Metastatic Liver Carcinoma in the Adrenal Gland (tissue), 2 donors: Measurements from ENCODE around the genes DAD1 and OR6J1.

GRCh38 chr14:22521451-22522460 is 67.3 kb downstream of the DAD1 start:
- PRO-cap, 2 experiments: no peak in any of the 2 experiments

DNA sequence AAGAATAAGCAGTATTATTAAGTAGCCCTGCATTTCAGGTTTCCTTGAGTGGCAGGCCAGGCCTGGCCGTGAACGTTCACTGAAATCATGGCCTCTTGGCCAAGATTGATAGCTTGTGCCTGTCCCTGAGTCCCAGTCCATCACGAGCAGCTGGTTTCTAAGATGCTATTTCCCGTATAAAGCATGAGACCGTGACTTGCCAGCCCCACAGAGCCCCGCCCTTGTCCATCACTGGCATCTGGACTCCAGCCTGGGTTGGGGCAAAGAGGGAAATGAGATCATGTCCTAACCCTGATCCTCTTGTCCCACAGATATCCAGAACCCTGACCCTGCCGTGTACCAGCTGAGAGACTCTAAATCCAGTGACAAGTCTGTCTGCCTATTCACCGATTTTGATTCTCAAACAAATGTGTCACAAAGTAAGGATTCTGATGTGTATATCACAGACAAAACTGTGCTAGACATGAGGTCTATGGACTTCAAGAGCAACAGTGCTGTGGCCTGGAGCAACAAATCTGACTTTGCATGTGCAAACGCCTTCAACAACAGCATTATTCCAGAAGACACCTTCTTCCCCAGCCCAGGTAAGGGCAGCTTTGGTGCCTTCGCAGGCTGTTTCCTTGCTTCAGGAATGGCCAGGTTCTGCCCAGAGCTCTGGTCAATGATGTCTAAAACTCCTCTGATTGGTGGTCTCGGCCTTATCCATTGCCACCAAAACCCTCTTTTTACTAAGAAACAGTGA is 41.7 kb downstream of the DAD1 start:
- PRO-cap, 2 experiments: no peak in any of the 2 experiments

DNA sequence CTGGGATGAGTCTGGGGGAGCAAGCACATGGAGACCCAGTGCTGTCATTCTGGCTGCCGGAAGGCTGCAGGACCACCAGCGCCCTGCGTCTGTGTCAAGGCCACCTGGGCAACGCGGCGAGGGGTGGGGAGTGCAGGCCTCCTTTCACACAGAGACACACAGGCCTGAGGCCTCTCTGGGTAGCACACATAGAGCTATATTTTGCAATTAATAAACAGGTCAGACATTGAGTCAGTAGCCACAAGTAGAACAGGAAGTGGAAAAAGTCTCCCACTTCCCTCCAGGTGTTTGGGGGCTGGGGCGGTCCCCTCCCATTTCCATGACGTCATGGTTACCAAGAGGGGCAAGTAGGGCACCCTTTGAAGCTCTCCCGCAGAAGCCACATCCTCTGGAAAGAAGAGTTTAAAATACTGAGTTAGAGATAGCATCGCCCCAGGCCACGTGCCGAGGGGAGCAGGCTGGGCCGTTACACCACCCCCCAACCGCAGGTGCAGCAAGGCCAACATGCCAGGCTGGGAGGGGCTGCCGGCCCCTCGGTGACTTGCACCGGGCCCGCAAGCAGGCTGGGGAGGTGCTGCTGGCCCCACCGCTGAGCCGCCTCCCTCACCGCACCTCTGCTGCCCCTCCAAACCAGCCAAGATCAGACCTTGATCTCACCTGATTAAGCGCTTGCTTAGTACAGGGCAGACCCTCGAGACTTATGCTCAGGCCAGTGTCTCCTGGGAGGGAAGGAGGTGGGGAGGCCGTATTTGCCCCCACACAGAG is 32.7 kb downstream of the DAD1 start:
- PRO-cap, 2 experiments: no peak in any of the 2 experiments

GRCh38 chr14:22588773-22589455 is at the start of gene DAD1:
Gene DAD1, minus strand, starts transcription at chr14:22589224.
- PRO-cap, 2 experiments: peak in 2 of 2 experiments; most common minus-strand start chr14:22589224 (in 2)

GRCh38 chr14:22597739-22598057 is 402 bp upstream of the ABHD4 start:
- PRO-cap, 2 experiments: no peak in any of the 2 experiments

GRCh38 chr14:22644144-22644550 is at the start of gene OR6J1:
Gene OR6J1, minus strand, starts transcription at chr14:22644352.
- PRO-cap, 2 experiments: no peak in any of the 2 experiments

DNA sequence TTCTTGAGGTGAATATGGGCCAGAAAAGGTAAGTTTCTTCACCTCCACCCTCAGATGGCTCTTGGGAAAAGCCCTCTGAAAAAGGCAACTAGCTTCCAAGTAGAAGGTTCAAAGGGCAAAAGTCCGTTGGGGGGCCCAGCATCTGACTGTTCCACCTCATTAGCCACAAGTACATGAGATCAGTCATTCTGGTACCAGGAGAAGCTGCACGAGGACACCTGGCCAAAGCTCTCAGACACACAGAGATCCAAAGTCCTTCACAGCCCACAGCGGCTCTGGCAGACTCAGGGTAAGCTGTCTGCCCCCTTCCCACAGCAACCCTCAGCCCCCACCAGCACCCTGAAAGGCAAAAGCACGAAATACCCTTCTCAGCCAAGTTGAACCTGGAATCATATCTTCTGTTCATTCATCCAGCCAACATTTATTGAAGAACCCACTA is 19.1 kb downstream of the SLC7A7 start:
- PRO-cap, 2 experiments: no peak in any of the 2 experiments

DNA sequence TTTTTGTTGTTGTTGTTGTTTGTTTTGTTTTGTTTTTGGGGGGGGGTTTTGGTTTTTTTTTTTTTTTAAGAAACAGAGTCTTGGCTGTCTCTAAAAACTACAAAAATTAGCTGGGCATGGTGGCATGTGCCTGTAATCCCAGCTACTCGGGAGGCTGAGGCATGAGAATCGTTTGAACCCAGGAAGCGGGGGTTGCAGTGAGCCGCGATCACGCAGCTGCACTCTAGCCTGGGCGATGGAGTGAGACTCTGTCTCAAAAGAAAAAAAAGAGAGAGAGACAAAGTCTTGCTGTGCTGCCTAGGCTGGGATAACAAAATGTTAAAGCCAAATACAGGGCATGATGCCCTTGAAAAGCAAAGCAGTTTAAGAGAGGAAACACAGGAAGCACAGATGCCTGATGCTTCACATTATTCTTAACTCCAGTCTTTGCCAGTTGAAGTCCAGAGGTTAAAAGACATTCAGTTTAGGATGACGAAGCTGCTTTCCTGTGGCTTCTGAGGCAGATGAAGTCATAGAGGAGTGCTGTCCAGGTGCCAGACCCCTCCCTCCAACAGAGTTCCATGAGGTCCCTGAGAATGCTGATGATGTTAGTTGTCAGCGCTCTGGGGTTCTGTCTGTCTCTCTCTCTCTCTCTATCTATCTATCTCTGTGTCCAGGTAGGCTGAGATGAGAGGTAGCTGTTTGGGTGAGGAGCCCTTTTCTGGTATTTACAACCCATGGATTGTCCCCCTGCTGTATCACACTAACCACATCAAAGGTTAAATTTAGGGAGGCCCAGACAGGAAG is 4.9 kb upstream of the MRPL52 start:
- PRO-cap, 2 experiments: no peak in any of the 2 experiments

GRCh38 chr14:22844552-22844783 is 8.1 kb downstream of the MMP14 start:
- PRO-cap, 2 experiments: no peak in any of the 2 experiments

DNA sequence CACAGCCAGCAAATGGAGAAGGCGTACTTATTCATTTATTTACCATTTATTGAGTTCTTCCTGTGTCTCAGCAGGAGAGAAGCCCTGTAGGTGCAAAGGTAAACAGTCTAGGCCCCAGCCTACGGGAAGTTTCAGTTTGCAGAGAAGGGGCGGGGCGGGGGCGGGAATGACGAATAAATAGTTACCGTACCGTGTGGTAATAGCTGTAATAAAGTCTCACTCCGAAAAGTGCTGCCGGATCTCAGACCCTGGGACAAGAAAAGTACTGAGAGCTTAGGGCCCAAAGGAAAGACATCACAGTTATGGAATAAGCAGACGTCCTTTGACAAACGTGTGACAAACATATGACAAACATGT is 355 bp upstream of the LRP10 start:
- PRO-cap, 2 experiments: no peak in any of the 2 experiments

DNA sequence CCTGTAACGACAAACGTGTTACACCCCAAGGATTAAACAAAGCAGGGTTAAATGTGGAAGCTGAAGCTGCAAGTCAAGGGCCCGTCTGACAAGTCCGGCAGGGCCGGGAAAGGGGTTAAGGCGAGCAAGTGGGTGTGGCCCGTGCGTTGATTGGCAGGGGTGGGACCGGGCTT is 90 bp upstream of the LRP10 start:
- PRO-cap, 2 experiments: peak in 2 of 2 experiments; most common minus-strand start position 90 of the sequence (in 2)

- PRO-cap, 2 experiments: no peak in any of the 2 experiments
Observed at GRCh38 chr14:22887214-22887799, 4.3 kb downstream of the REM2 start.

DNA sequence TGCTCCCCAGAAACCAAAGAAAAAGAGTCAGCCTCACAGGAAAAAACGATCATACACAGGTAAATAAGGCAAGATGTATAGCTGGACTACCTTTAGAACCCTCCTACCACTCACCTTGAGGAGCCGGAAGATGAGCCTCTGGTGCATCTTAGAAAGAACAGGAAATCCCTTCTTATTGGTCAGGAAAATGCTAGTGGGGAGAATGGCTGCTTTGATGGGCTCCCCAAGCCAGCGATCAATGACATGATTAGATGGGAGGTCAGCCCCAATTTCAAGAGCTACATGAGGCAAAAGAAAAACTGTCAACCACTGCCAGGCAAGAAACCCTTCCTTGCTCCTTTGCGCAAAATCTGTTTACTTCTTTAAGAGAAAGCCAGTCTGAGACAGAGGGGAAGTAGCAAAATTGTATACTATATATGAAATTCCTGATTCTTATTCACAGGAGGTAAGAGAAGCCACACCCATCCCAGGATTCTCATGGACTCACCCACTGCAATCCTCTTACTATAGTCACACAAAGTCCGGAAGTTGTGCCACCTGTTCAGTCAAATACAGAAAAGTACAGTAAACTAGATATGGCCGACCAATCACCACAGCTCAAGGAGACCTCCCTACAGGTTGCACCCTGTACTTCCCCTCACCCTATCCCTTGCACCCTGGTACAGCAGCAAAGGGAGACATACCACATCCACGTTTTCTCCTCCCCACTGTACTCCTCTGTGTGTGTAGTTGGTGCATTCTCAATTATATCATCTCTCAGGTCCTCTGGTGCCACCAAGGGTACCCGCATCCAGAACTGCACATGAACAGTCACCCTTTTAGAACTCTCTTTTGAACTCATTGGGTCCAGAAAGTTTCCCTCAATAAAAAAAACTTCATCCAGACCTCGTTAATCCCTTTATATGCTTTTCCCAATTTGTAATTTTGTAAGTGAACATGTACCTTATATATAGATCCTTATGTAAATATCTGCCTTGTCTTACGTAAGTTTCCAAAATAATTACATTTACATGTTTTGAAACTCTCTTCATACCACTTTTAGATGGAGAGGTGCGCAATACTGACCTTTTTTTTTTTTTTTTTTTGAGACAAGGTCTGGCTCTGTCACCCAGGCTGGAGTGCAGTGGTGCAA is 2.8 kb downstream of the PRMT5 start:
- PRO-cap, 2 experiments: no peak in any of the 2 experiments

GRCh38 chr14:22928068-22928803 is 940 bp downstream of the PRMT5 start:
- PRO-cap, 2 experiments: no peak in any of the 2 experiments

GRCh38 chr14:22976374-22977567 is 5.6 kb downstream of the AJUBA start:
- PRO-cap, 2 experiments: no peak in any of the 2 experiments

GRCh38 chr14:23008815-23009284 is 1.1 kb downstream of the C14orf93 start:
- PRO-cap, 2 experiments: no peak in any of the 2 experiments

DNA sequence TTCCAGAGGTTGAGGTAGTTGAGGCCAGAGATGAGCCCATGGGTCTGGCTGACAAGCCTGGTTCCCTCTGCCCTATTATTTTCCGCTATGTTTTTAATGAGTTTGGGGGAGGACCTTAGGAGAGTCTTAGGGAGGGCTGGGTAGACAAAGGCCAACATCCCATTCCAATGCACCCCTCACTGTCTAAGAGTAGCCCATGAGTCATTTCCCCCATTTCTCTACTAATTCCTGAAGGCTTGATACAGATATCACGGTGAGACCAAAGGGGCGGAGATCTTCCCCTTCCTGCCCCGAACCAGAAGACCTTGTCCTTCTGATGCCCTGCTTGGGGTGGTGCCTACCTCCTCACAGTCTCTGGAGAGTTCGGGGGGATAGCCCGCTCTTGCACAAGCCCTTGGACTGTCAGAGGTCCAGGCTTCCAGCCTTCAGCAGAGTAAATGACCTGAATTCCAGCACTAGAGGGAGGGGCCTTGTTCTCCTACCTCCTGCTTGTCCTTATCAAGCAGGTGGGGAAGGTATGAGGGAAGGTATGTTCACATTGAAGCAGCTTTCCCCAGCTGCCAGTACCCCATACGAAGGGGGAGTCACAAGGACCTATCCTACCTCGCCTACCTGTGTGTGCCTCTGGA is 3.5 kb downstream of the PSMB11 start:
- PRO-cap, 2 experiments: no peak in any of the 2 experiments

GRCh38 chr14:23067068-23068040 is 10.0 kb upstream of the CDH24 start:
- PRO-cap, 2 experiments: no peak in any of the 2 experiments

DNA sequence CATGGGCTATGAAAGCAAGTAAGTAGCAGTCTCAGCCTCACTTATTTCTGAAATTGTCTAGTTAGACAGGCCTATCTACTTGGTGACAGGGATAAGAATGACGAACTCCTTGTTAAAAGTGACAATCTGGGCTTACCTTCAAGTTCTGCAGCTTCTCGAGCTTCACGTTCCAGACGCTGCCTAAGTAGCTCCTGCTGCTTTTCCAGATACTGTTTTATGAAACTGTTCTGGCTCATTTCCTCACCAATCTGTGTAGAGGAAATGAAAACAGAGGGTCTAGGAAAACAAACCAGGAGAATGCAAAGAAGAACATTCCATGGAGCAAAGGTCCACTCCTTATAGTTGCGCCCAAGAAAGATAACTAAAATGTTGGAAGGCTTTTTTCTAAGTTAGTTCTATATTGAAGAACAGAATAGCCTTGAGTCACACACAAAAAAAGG is 4.5 kb downstream of the ACIN1 start:
- PRO-cap, 2 experiments: no peak in any of the 2 experiments

DNA sequence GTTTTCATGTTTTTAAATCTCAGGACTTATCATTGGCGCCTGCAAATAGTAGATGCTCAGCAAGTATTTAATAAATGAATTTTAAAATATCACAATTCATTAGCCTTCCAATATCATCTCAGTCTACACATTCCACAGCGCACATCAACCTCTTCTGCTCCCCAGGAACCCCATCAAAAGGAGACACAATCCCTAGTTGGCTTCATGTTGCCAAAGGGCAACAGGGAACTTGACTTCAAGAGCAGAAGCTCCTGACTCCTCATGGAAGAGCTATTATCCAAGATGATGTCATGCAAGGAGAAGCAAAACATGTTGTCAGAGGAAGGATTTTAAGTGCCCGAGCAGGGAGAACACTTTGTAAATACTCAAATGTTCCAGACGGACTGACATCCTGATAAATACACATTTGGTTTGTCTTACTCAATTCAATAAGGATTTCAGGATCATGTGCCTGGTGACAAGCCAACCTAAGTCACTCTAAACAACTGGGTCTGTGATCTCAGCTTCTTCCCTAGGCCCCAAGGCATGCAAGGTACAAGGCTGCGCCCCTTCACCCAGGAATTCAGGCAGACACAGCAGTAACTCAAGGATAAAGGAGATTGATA is 26.6 kb upstream of the CEBPE start:
- PRO-cap, 2 experiments: no peak in any of the 2 experiments